Thoracic aorta endothelial cell (primary cell): ENCODE measurements around the genes EFNA1 and ASH1L.

- CAGE, long polyA plus RNA: no peak
Observed at GRCh38 chr1:155127837-155128401, at the start of gene EFNA1. Gene EFNA1 (plus strand): TSS chr1:155127876.

DNA sequence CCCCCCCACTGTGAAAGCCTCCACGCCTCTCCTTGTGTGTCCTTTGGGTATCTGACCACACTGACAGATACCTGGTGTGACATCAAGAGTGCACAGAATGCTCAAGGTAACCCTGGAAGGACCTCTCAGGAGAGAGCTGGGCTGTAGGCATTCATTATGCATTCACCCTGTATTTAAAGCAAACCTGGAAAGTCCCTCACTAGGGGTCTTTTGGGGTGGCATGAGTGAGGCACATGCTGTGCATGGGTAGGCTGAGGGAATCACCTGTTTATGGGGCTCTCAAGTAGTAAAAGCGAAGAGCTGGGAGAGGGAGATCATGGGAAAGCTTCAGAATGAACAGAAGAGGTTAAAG is 702 bp downstream of the EFNA1 start:
- CAGE, long polyA plus RNA: no peak

DNA sequence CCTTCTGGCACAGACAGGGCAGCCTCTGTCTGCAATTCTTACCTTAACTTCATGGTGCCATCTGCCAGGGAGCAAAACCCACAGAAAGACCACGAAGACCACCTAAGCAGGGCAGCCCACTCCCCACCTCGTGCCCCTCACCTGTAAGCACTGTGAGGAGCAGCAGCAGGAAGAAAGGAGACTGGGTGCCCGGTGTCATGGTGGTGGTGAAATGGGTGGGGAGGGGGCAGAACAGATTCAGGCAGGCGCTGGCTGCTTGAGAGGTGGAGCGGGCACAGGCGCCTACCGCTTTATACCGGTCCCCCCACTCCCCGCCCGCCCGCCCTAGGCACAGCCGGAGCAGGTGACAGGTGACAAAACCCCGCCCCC is 15.1 kb downstream of the THBS3 start:
- CAGE, long polyA plus RNA: no peak

DNA sequence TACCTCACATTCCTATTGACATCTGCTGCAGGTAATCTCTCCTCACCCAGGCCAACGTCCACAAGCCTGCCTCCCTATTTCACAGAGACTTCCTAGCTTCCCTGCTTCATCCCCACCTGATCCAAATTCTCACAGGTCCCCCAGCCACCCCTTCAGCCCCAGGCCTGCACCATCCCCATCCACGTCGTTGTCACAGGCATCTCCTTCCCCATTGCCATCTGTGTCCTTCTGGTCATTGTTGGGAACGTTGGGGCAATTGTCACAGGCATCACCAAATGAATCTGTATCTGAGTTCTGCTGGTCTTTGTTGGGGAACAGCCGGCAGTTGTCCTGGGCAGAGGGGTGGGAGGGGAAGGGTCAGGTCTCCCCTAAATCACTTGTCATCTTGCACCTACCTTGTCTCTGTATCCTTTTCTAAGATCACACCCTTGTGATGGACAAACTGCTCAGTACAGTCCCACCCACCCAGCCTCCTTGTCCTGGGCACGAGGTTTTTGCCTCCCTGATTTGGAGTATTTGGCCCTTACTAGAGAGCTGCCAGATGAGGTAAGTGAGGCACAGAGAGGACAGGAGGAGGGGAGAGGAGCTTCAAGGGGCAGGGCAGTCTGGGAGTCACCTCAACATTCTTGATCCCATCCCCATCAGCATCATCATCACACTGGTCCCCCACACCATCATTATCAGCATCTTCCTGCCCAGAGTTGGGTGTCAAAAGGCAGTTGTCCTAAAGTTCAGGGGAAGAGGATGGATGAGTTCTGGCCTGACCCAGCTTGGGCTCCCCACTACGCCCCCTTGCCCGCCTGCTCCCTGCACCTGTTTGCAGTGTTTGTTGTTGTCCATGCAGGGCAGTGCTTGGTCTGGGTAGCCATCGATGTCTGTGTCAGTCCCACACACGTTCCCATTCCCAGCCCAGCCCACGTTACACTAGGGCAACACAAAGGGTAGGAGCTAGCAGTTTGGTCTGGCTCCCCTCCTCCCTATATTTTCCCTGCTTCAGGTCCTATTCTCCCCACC is 7.1 kb downstream of the THBS3 start:
- CAGE, long polyA plus RNA: no peak

- CAGE, long polyA plus RNA: no peak
Observed at GRCh38 chr1:155247318-155248369, 6.6 kb upstream of the GBA1 start.

DNA sequence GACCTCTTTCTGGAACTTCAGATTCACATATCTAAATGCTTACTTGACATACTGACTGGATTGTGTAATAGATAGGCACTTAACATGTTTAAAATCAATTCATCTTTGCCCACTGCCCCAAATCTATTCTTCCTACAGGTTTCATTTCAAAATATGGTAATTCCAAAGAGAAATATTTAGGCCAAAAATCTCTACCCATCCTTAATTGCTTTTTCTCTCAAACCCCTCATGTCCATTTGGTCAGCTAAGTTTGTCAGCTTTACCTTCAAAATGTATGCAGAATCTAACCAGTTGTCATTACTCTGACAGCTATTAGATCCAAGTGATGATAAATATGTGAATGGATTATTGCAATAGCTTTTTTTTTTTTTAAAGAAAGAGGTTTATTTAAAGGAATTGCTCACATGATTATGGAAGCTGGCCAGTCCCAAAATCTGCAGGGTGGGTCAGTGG is 34.5 kb downstream of the ASH1L start:
- CAGE, long polyA plus RNA: no peak

- CAGE, long polyA plus RNA: no peak
Observed at GRCh38 chr1:155562249-155562859, at the start of gene ASH1L. Gene ASH1L (minus strand): TSS chr1:155562803.

GRCh38 chr1:155689227-155689580 is 313 bp downstream of the DAP3 start:
- CAGE, long polyA plus RNA: no peak

- CAGE, long polyA plus RNA: no peak
Observed at GRCh38 chr1:155747989-155748488, 59.1 kb downstream of the DAP3 start.

- CAGE, long polyA plus RNA: no peak
Observed at GRCh38 chr1:155763400-155763800, 74.5 kb downstream of the DAP3 start.

DNA sequence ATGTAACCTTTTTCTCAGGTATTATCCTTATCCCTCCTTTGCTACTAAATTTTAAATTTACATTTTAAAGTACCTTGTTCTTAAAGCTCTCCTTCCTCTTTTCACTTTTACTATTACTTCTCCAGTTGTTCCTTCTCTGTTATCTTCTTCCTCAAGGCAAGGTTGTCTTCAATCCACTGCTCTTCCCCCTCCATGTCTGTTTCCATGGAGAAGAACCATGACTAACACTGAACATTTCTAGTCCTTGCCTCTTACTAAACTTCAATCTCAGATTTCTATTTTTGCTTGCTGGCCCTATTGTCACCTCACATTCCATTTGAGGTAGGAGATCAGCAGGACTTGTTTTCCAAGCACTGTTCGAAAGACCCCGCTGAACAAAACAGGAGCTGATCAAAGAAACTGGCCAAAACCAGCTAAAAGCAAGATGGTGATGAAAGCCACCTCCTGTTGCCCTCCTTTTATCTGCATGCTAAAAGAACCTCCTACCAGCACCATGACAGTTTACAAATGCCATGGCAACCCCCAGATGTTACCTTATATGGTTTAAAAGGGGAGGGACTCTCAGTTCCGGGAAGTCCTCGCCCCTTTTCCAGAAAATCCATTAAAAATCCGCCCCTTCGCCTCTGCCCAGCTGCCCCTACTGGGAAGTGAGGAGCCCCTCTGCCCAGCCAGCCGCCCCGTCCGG is 22.7 kb downstream of the GON4L start:
- CAGE, long polyA plus RNA: no peak

DNA sequence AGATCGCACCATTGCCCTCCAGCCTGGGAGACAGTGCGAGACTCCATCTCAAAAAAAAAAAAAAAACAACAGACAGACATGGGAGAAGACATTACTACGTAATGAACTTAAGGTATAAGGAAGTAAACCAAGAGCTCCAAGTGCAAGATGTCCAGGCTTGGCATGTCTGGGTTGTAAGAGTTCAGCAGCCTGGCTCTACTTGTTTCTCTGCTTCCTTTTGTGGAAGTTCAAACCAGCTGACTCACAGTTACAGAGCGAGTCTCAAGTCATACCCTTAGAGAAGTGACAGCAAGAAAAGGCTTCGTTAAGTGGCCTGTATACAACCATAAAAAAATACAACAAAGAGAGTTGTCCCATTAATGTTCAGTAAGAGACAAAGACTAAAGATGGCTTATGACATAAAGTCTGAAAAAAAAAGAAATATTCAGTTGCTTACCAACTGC is 1.3 kb downstream of the RIT1 start:
- CAGE, long polyA plus RNA: no peak

- CAGE, long polyA plus RNA: no peak
Observed at GRCh38 chr1:155911768-155912452, 761 bp upstream of the RIT1 start.

DNA sequence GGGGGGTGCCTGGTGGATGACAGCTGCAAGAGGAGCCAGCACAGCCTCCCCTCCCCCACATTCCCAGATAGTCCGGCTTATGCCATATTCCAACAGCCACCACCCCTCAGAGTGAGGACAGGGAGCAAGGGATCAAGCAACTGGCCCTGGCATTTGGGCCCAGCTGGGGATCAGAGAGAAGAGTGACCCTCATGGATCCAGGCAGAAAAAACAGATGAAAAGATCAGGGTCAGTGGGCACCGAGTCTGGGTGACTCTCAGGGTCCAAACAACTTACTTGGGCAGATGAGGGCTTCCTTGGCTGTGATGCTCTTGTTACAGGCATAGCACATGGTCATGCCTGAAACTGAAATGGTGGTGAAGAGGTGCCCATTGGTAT is 9.5 kb downstream of the ARHGEF2 start:
- CAGE, long polyA plus RNA: no peak

DNA sequence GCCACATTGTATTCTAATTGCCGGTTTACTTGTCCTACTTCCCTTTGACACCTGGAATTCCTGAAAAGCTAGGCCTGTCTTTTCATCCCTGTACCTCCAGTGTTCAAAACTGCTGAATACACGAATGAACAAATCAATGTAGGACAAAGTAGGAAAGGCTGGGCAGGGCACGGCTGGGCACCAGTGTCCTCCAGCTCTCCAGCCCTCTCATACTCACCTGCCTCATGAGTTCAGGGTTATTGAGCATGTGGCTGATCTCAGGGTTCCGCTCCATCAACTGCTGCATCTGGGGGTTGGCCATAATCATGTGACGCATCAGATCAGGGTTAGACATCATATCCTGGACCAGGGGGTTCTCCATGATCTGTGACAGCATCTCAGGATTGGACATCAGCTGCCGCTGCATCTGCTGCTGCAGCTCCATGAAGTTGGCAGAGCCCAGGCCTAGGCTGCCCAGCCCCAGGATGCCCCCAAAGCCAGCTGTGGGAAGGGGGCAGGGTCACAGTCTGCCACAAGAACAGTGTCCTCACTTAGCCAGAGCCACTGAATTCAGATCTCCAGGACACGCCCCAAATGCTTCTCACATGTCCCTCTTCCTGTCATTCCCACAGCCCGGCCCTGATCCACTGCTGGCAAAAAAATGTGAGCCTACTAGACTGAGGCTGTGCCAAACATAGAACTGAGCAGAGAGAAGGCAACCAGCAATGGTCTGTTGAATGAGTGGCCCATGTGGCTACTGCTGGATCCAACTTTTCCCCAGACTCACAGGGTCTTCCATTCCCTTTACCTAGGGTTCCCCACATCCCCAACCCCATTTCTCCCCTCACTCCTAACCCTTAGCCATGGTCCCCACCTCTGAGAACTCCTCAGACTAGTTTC is 3.3 kb downstream of the UBQLN4 start:
- CAGE, long polyA plus RNA: no peak

- CAGE, long polyA plus RNA: no peak
Observed at GRCh38 chr1:156081149-156081786, 997 bp downstream of the MEX3A start.

GRCh38 chr1:156081787-156082330 is 406 bp downstream of the MEX3A start:
- CAGE, long polyA plus RNA: no peak

- CAGE, long polyA plus RNA: no peak
Observed at GRCh38 chr1:156116527-156116635, 1.9 kb downstream of the LMNA start.

- CAGE, long polyA plus RNA: no peak
Observed at GRCh38 chr1:156146022-156146311, 7.4 kb upstream of the SEMA4A start.

- CAGE, long polyA plus RNA: no peak
Observed at GRCh38 chr1:156149065-156150413, 3.8 kb upstream of the SEMA4A start.